Ileum (tissue), 1 donor: Measurements from ENCODE around the gene HSP90AA1.

DNA sequence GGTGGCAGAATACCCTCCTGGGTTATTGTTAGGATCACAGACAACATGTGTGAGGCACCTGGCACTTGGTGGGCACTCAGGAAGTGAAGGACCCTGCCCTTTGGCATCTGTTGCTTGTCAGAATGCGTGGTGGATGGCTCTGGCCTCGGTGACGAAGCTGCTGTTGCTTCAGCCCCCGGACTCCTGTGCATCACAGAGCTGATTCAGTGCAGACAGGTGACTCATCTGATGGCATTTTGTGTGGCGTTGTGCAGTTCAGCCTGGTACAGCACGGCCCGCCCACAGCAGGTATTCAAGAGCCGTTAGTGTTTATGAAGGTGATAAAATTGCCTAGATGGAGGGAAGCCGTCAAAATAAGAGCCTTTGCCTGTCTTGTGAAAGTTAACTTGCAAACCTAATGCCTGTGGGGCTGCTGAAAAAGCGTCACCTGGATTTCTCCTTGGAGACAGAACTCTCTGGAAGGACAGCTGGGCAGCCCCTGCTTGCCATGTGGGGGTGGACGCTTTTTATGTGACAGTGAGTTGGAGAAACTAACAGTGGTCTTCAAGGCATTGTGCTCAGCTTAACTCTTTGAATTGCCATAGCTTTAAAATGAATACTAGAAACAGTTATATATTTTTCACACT, 63.0 kb downstream of the WDR25 start:
- PRO-cap = unidirectional peak, minus-strand start at position 185 of the sequence

GRCh38 chr14:100677490-100678572, 48.9 kb upstream of the DLK1 start:
- PRO-cap = unidirectional peak, minus-strand start at chr14:100677663

DNA sequence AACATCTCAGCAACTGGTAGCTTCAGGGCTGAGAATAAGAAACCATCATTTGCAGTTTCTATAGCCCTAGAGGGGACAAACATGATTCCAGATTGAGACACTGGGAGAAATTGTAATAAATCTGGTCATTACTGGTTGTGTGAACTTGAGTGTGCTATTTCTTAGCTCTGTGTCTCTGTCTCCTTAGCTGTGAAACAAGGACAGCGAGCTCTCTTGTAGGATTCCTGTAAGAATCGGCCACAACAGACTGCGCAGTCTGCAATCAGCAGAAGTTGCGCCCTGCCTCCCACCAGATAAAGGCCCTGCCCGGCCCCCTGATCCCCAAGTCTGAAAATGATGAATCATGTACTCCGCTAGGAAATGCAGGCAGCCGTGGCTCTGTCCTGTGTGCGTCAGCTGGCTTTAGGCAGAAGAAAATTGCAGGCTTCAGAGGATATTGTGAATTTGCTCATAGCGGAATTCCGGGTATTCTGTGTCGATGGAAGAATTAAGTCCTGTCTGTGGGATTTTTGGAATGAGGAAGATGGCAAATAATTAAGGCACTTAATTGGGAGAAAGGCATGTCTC, 64.1 kb downstream of the DLK1 start:
- PRO-cap = no peak

GRCh38 chr14:100839872-100841039, 63.3 kb downstream of the RTL1 start:
- PRO-cap = no peak

GRCh38 chr14:100907219-100907707, 3.7 kb upstream of the RTL1 start:
- PRO-cap = no peak

DNA sequence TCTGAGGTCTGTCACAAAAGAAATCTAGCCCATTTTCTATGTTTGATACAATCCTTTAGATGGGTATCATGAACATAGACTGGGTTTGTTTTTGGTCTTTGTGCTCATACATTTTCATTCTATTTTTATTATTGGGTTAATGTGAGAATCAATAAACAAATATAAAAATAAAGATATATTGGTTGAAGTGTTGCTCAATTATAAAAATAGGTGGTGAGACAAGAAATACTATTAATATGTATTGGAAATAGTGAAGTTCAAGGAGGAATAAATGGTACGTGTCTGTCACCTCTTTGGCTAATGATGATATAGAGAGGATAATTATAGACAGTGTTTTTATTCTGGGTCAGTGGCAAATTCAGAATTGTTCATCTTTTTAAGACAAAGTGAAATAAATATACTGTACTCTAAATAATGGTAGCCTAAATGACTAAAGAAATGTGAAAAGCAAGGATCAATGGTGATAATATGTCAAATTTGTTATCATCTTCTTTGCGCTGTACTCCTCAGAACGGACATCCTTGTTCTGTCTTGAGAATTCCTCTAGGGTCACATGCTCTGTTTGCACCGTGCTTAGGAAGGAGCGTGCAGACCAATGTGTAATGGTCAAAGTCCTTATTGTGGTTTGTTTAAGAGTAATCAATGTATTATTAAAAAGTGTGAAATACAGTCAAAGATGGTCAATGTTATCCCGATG, 77.7 kb upstream of the RTL1 start:
- PRO-cap = no peak

GRCh38 chr14:101077430-101078237, 174.1 kb upstream of the RTL1 start:
- PRO-cap = no peak

DNA sequence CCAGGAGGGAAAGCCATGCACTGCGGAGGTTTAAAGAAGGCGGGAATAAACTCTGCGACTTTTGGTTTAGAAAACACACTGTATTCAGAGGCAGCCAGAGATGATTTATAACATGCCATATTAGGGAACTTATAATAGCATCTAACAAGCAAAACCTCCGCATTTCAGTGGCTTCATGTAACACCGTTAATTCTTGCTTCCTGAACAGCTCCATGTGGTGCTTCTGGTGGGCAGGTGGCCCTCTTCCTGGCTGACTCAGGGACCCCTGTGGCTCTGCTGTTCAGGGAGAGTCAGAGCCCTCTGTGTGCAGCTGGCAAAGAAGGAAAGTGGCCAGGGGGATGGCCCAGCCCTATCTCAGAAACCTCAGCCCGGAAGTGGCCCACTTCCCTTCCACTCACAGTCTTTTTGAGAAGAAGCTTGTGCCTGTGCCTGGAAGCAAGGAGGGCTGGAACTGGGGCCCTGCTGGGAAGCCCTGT, 217.0 kb upstream of the RTL1 start:
- PRO-cap = no peak

GRCh38 chr14:101334648-101335202, 426.8 kb upstream of the PPP2R5C start:
- PRO-cap = no peak

GRCh38 chr14:101475876-101476238, 285.7 kb upstream of the PPP2R5C start:
- PRO-cap = no peak

DNA sequence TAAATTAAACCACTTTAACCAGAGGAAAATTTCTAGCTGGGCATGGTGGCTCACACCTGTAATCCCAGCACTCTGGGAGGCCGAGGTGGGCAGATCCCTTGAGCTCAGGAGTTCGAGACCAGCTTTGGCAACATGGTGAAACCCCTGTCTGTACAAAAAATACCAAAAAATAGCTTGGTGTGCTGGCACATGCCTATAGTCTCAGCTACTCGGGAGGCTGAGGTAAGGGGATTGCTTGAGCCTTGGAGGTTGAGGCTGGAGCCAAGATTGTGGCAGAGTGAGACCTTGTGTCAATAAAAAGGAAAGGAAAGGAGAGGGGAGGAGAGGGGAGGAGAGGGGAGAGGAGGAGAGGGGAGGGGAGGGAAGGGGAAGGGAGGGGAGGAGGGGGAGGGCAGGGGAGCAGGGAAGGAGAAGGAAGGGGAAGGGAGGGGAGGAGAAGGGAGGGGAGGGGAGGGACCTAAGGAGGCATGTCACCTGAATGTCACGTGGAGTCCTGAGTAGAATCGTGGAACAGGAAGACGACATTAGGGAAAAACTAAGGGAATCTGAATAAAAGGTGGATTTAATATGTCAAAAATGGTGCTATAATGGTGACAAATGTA, 42.9 kb upstream of the PPP2R5C start:
- PRO-cap = no peak

DNA sequence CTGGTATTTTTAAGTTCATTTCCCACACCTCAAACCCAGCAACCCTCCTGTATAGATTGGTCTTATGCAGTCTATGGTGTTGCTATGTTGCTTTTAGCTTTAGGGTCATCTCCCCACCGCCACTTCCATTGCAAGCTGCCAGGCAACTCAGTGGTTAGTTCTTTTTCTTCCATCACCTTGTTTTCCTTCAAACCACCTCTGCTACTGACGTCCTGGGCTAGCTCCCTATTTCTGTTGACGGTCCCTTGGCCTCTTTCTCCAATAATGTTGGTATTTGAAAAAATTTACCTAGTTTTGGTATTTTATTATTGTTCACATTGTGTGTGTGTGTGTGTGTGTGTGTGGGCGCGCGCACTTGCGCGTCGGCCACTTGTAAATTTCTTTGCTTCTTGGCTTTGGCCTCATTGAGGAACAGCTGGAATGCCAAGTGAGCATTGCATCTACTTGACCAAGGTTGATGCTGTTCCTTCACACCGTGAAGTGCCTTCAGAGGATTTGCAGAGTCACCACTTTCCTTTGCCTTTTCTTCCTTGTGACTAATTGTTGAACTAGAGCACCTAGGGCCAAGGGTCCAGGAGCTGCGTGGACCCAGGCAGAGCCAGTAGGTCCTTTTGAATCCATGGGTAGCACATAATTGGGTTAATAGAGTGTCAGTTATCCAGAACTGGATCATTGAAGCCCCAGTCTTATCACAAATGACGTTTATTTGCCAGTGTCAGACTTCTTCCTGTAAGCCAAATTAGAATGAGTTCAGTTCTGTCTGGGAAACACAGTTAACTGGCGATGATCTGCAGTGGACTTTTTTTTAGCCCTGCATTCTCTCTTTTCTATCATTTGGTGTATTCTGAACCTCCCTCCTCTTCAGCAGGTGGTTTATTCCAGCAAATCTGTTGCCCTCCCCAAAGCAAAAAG, 2.4 kb downstream of the PPP2R5C start:
- PRO-cap = unidirectional peak, minus-strand start at position 456 of the sequence

DNA sequence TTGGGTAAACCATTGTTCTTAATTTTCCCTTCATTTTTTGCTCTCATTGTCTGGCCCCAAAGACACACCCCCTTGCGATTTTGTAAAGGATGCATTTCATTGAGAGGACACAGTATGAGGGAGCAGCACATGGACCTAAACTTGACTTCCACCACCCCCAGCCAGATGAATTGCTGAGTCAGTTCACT, 71.9 kb downstream of the PPP2R5C start:
- PRO-cap = no peak

GRCh38 chr14:101851700-101852219, 90.3 kb downstream of the PPP2R5C start:
- PRO-cap = no peak

DNA sequence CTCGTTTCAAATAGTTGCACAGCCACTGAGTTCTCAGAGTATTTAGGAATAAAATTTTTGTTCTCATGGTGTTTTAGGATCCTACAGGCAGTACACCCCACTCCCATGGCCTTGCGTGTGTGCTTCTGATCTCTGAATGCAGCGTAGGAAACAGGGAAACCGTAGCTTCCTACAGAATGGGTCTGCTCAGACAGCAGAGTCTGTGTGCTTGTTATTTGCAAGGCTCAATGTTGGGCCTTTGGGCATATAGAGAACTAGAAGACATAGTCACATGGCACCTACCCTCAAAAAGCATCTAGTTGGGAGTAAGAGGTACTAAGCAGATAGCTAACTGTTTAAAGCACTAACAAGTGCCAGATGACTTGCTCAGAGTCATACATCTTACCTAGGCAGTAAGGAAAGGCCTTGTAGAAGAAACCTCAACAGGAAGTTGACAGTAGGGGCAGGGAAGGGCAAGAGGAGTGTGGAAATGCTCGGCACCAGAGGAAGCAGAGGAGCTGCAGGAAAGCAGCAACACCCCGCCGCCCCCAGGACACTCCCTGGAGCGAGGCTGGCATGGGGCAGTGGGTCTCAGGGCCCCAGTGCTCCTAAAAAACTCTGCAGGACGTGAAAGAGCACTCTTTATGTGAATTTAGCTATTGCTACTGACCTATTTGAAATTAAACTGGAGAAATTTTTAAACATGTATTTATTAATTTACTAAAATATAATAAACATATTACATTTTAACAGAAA, 92.8 kb downstream of the PPP2R5C start:
- PRO-cap = no peak

DNA sequence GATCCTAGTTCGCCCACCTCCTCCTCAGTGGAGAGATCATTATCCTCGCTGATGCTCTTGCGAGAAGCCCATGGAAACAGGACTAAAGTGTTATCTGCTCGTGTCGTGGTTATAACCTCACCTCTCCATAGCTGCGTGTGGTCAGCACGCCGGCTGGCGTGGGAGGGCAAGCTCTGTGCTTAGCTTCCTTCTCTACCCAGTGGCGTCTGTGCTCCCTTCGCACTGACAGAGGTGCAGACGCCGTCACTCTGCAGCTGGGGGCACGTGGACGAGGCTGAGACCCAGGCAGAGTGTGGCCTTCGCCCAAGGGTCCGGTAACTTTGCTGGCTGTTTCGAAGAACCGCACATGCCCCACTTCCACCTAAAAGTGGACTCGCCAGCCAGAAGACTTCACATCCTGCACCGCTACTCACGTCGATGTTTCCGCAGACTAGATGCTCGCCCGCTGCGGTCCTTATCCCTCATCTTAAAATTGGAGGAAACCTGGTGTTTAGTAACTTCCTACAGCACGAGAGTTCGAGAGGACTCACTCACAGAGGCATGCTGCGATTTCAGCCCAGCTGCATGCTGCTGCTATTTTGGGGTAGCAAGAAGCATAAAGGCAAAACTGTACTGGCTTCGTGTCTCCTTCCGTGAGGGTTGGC, 35.9 kb upstream of the DYNC1H1 start:
- PRO-cap = no peak

DNA sequence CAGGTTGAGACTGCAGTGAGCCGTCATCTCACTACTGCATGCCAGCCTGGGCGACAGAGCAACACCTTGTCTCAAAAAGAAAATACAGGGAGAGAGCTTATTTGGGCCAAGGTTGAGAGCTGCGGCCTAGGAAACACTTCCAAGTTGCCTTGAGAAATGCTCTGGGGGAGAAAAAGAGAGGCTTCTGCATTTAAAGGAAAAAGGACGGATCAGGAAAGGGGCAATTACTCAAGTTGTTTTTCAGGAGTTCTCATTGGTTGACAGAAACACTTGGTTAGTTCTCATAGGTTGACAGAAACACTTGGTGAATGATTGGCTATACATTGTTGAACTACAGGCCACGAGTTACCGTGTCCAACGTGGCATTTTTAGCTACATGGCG, 34.9 kb upstream of the DYNC1H1 start:
- PRO-cap = no peak

DNA sequence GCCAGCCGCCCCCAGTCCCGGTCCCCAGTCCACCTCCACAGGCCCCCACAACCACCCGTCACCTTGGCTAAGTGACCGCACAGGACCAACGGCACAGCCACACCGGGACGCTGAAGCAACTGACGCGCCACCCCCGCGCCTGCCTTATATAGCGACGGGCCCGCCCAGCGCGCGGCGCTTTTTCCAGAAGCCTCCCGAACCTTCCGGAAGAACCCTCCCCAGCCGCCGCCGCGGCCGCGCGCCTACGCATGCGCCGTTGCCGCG, at the start of gene HSP90AA1:
HSP90AA1 (minus strand) TSS at position 121 of the 264 bp plus-strand sequence.
- PRO-cap = bidirectional peak, plus-strand start outside the sequence, minus-strand start at position 121 of the sequence

DNA sequence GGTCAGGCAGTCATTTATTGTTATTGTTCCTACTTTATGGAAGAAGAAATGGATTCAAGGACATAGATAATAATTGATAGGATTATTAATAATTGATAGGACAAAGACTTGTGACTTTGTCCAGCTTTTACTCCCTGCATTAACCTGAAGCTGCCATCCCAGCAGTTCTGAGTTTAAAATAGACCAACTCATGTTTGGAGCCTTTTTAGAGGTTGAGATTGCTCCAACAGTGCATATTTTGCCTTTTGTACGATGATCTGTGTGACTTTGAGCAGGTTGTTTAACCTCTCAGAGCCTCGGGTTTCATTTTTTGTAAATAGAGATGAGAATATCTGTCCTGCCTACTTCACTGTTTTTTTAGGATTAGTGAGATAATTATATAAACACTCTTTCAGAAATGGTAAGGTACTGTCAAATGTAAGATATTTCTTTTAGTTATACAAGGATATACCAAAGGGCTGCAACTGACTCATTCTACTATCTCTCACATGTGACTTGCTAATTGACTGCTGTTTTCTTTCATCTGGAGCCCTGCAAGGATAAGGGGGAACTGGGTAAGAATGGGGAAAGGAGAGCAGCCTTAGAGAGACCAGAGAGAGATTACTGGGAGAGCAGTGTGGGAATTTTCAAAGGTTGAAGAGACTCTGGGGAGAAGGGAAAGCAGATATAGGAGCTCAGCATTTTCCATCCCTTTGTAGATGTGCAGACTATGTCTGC, 15.3 kb downstream of the WDR20 start:
- PRO-cap = no peak

DNA sequence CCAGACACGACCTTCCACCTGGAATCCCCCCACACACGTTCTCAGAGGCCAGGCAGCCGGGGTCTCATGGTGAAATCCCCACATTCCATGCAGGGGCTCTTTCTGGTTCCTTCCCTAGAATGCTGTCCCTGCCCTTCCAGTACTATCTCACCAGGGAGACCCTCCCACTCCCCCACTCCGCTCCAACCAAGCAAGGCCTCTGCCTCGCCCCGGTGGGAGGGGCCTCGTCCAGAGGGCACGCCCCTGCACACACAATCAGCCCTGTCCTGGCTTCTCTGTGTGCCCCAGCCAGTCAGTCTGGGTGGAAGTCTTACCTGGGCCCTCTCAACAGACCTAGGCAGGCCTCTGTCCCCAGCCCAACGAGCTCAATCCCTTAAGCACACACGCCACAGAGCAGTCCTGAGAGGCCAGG, 1.2 kb upstream of the ANKRD9 start:
- PRO-cap = bidirectional peak, plus-strand start at position 295 of the sequence, minus-strand start at position 116 of the sequence